ENCODE measurements around the genes HSPH1, B3GLCT and PDS5B.

GRCh38 chr13:31140809-31141381 lies 20.8 kb downstream of the HSPH1 start:
- RRBS: no CpG with 5 or more reads among the region's 2 CpGs

DNA sequence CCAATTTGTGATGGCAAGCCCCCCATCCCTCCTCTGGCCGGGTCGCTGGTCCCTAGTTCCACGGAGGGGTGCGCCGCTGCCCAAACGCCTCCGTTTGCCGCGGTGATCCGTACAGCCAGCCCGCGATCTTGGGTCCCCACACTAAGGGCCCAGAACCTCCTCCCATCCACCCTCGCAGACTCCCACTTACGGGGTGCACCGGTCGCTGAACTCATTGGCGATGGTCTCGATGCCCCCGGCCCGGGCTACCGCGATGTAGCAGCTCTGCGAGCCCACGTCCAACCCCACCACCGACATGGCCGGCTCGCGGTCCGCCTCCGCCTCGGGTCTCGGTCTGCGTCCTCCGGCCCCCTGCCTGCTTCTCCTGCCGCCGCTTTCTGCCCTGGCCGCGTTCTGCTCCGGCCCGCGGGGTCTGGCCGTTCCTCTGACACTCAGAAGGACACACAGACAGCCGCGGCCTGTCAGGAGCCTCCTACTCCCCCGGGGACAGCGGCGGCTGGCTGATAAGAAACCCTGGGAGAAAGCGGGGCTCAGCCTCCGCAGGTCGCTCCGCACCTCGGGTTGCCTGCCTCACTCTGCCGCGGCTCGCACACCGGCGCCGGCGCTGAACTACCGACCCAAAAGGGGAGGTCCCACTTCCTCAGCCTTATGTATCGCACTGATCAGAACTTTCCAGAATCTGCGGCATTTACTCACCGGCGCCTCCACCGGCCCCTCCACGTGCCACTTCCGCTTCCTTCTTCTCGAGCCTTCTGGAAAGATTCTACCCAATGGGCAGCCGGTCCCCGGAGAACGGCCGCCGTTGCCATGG lies at the start of gene HSPH1:
HSPH1 (minus strand) TSS at position 619 of the 811 bp plus-strand sequence.
- RRBS: under 1% methylated on average over 38 of the region's 73 CpGs

GRCh38 chr13:31199489-31200284 lies at the start of gene B3GLCT:
Gene B3GLCT, plus strand, starts transcription at chr13:31199975.
- RRBS: 2% methylated on average over 29 of the region's 84 CpGs

GRCh38 chr13:31846455-31847199 lies 107.3 kb downstream of the RXFP2 start:
- RRBS: 1% methylated on average over 56 of the region's 88 CpGs

DNA sequence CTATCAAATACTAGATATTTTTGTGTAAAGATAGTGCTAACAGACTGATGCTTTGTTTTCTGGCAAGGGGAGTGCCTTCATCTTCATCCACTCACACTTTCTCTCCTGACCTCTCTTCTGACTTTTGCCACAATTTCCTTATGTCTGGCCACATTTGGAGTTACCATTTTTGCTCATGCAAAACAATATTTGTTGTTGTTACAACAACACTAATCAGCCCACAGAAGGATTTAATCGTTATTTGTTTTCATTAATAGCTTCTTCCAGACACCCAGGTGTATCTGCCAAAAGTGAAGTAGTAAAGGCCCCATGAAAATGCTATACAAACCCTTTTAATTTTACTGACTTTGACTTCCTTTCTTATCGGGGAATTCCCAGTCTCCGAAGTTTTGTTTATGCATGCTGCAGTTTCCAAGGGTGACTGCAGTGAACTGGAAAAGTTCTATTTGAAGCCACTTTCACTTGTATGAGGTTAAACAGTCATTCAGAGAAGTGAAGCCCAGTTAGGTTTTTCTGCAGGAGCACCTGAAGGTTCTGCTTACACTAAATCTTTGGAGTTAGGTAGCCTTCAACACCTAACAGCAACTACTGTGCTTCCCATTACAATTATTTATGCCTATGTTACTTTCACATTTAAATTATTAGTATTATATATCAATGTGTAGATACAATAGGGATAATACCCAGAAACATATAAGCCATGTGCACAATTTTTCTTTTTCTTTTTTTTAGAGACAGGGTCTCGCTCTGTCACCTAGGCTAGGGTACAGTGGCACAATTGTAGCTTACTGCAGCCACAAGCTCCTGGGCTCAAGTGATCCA lies 65.9 kb upstream of the FRY start:
- RRBS: no CpG with 5 or more reads among the region's 4 CpGs

GRCh38 chr13:32253837-32254751 lies 61.1 kb downstream of the ZAR1L start:
- RRBS: no CpG with 5 or more reads among the region's 17 CpGs

DNA sequence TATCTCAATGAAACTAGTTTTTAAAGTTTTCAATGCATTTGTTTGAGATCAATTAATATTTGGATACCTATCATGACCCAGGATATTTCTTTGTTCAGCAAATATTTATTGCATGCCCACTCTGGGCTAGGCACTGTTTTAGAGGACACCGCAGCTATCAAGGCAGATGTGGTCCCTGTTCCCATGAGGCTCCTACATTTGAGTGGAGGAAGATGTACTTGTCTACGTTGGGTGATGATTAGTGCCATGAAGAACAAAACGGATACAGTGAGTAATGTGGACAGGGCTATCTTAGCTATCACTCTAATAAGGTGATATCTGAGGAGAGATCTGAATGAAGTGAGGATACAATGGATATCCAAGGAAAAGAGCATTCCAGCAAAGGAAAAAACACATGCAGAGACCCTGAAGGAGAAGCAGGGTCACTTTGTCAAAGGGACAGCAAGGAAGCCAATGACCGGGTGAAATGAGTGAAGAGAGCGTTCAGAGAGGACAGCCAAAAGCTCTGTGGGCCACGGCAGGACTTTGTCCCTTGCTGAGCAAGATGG lies 16.7 kb downstream of the ZAR1L start:
- RRBS: no CpG with 5 or more reads among the region's 6 CpGs

GRCh38 chr13:32586360-32586815 lies at the start of gene PDS5B:
Gene PDS5B, plus strand, starts transcription at chr13:32586452.
- RRBS: 2% methylated on average over 5 of the region's 52 CpGs

- RRBS: no CpG with 5 or more reads among the region's 2 CpGs
Measured at GRCh38 chr13:32590221-32590696, 4.0 kb downstream of the PDS5B start.

GRCh38 chr13:32774683-32775403 lies 188.6 kb downstream of the PDS5B start:
- RRBS: no CpG with 5 or more reads among the region's 8 CpGs

DNA sequence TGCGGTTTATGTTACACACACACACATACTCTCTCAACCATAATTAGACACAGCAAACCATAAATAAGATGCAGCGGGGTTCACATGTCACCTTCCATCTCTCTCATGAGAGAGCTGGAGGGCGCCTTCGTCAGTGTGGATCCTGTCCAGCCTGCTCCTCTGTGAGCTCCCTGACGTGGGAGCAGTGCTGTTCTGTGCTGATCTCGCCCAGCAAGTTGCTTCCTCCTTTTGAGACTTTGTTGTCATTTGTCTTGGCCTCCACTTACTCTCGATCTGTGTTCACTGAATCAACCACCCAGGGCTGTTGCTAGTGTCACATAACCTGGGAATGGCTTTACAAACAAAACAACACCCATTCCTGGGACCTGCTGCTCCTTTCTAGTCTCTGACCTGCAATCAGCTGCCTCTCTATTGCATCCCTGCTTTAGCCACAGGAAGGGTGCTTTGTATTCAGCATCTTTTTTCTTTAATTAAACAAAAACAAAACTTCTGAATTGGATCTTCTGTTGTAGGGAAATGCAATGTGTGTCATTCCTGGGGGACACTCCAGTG lies 204.8 kb upstream of the KL start:
- RRBS: no CpG with 5 or more reads among the region's 7 CpGs

GRCh38 chr13:32889667-32890002 lies 126.6 kb upstream of the KL start:
- RRBS: no CpG with 5 or more reads among the region's 7 CpGs

DNA sequence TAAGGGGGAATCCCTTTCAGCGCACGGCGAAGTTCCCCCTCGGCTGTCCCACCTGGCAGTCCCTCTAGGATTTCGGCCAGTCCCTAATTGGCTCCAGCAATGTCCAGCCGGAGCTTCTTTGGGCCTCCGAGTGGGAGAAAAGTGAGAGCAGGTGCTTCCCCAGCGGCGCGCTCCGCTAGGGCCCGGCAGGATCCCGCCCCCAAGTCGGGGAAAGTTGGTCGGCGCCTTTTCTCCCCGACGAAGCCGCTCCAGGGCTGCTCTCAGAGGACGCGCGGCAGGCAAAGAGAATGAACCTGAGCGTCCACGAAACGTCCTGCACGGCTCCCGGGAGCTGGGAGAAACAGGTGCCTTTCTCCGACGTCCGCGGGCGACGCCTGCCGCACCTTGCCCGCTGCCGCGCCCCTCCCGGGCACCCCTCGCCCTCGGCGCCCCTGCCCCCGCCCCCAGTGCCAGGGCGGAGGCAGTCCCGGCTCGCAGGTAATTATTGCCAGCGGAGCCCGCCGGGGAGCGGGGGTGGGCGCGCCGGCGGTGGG lies 320 bp upstream of the KL start:
- RRBS: 13% methylated on average over 23 of the region's 53 CpGs

DNA sequence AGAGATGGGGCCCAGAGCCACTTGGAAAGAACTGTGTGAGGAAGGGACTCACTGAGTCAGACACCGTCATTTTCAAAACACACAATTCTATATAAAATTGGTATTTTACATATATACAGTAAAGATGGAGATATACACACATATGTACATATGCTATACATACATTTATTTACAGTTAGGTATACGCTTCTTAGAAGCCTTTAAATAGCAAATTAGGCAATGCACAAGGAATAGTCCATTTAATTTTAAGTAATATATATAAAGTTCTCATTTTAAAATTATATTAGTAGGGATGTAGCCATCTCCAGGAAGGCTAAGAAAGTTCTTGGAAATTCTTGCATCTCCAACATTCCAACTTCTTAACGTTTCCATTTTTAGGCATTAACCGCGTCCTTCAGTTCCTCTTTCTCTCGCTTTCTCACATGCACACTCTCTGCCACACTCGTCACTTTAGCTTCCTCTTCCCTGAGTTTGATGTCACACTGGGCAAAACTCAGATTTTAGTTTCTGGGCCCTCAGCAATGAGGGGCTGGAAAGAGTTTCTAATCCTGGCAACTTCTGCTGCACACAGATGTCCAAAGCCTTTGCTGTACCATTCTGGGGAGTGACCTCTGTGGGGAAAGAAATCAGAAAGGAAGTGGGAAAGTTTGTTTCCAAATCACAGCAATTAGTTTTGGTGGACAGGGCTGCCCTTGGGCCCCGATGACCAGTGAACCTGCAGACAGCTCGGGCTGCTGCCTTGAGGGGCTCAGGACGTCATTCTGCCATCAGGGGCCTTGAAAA lies 89.1 kb downstream of the KL start:
- RRBS: no CpG with 5 or more reads among the region's 10 CpGs

DNA sequence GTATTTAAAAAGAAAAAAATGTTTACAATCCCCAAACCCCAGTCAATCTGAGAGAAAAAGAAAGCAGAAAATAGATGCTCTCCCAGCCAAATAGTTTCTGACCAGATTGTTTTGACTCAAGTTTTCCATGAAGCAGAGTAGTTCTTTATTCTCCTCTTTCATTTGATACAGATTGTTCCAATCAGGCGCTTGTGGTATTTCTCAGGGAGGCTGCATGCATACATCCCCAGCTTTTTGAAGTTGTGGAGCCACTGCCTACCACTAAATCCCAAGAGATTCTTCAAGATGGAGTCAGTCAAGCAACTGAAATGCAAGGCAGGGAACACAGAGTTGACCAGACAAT lies 110.5 kb downstream of the STARD13 start:
- RRBS: no CpG with 5 or more reads among the region's 1 CpG

DNA sequence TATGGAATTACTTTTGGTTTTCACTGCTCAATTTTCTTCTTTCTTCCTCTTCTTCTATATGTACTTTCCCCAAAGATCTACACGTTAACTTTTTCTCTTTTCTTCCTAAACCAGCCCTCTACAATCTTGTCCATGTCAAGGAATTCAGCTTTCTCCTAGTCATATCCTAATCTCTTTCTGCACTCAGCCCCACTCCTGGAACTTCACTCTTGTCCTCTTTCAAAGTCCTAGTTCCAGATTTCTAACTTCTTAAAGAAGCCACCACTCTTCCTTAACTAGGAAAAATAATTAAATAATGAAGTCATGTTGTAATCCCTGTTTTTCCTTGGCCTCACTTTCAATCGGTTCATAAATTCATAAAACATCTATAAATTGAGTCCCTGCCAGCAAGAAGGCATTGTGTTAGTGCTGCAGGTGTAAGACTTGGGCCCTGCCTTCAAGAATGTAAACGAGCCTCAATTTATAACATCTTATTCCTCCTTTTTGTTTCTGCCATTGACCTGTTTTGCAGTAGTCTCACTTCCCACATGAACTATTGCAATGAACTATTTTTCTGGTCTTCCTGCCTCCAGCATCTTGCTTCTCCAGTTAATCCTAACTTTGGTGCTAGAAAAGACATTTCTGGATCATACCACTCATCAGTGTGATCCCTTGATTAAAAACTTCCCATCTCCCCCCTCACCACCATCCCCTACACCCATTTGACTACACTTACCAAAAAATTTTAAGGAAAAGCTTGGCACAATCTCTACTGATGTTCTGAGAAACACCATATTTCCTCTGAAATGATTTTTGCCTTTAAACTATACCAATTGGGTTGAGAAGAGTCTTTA lies 48.4 kb downstream of the STARD13 start:
- RRBS: no CpG with 5 or more reads among the region's 3 CpGs

DNA sequence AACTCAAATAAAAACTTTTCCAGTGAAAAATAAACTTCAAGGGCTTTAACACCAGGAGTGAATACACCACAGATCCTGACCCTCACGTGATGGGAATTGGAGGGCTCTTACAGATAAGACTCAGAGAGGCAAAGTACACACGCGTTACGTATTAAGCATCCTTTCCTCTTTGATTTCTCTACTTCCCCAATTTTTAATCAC lies 584 bp upstream of the STARD13 start:
- RRBS: no CpG with 5 or more reads among the region's 4 CpGs

GRCh38 chr13:33317387-33317894 lies 31.9 kb upstream of the STARD13 start:
- RRBS: no CpG with 5 or more reads among the region's 3 CpGs

- RRBS: 2% methylated on average over 33 of the region's 95 CpGs
Measured at GRCh38 chr13:33349807-33350933, 64.6 kb upstream of the STARD13 start.

All from aortic smooth muscle cell (primary cell).